Neural cell (in vitro differentiated cells): ENCODE measurements around a stretch of chr3.

- RAMPAGE, long total RNA, result no peak
These were observed 606 bp downstream of the CEP19 start for GRCh38 chr3:196711547-196711741.

DNA sequence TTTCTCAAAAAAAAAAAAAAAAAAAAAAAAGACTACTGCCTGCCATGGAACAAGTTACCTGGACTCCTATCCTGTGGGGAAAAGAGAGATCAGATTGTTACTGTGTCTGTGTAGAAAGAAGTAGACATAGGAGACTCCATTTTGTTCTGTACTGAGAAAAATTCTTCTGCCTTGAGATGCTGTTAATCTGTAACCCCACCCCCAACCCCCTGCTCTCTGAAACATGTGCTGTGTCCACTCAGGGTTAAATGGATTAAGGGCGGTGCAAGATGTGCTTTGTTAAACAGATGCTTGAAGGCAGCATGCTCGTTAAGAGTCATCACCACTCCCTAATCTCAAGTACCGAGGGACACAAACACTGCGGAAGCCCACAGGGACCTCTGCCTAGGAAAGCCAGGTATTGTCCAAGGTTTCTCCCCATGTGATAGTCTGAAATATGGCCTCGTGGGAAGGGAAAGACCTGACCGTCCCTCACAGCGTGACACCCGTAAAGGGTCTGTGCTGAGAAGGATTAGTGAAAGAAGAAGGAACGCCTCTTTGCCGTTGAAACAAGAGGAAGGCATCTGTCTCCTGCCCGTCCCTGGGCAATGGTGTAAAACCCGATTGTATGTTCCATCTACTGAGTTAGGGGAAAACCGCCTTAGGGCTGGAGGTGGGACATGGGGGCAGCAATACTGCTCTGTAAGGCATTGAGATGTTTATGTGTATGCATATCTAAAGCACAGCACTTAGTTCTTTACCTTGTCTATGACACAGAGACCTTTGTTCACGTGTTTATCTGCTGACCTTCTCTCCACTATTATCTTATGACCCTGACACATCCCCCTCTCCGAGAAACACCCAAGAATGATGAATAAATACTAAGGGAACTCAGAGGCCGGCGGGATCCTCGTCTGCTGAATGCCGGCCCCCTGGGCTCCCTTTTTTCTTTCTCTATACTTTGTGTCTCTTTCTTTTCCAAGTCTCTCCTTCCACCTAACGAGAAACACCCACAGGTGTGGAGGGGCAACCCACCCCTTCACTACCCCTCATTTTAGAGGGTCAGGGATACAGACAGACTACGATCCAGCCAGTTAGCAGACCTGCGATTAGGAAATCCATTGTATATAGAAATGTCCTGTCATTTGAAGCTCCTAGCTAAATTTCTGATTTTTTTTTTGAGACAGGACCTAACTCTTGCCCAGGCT, 1.9 kb downstream of the NCBP2AS2 start:
- RAMPAGE, long total RNA, result no peak

DNA sequence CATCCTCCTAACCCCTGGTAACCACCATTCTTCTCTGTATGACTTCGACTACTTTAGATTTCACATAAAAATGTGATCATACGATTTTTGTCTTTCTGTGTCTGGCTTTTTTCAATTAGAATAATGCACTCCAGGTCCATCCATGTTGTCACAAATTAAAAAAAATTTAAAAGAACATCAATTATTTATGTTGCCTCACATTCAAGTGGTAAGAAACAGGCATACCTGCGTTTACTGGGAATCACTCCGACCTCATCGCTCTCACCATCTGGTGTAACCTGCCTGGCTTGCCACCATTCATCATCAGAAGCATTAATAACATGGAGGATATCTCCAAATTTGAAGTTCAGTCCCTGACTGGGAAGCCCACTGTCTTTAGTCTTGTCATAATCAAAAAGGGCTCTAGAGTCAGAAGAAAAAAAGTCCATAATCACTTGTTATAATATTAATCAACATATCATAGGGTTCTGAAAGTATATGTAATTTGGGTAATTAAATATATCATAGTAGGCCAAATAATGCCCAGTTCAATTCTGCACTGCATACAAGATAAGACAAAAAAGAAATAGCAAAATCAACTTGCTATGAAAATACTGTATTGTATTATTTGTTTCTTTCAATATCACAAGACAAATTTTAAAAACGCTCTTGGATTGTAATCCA, 55.9 kb upstream of the MELTF start:
- RAMPAGE, long total RNA, result no peak

DNA sequence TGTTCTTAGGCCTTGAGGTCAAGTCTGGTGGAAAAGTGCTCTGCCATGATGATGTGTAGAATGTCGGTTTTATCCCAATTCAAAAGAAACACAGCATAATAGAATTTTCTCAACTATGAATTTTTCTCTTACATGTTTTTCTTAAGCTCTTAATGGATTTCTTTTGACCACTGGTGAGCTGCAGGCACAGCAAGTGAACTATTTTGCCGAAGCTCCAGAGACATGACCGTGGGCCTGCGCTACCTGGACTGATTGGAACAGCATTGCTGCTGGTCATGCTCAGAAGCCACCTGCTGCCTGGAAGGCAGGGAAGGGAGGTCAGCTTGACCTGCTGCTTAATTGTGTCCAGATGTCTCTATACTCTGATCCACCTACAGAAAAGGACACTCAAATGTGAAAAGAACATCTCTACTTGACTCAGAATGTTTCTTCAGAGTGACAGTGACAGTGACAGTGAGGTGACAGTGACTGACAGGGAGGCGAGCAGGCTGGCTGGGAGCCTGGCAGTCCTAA, 54.5 kb upstream of the DLG1 start:
- RAMPAGE, long total RNA, result no peak

DNA sequence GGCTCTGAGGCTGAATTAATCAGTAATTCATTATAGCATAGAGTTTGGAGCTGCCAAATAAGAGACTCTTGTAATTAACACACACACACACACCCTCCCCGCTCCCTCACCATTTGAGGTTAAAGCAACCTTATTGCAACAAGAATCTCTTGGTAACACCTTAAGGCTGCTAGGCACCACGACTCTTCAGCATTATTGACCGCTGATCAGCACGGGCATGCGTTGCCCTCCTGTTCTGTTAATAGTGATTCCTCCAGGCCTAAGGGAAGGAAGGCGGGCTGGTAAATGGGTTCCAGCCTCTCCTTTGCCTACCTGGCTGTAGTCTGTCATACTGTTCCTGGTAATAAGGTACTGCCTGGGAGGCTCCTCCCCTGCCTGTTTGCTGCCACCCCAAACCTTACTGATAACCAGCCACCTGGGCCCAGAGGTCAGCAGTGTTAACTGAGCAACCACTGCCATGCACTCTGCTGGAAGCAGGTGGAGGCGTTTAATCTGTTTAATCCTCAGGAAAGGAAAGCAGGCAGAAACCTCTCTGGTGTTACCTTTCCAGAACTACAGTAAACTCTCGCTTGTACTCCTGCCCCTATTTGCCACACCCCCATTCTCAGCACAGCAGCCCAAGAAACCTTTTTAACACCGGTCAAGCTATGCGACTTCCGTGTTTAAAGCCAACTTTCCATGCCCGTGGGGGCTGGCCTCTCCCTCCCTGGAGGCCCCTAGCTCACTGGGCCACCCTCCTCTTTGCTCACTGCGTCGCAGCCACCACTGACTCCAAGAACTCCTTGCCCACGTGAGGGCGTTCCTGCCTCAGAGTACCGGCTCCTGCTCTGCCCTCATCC, 8.5 kb downstream of the BDH1 start:
- RAMPAGE, long total RNA, result no peak

DNA sequence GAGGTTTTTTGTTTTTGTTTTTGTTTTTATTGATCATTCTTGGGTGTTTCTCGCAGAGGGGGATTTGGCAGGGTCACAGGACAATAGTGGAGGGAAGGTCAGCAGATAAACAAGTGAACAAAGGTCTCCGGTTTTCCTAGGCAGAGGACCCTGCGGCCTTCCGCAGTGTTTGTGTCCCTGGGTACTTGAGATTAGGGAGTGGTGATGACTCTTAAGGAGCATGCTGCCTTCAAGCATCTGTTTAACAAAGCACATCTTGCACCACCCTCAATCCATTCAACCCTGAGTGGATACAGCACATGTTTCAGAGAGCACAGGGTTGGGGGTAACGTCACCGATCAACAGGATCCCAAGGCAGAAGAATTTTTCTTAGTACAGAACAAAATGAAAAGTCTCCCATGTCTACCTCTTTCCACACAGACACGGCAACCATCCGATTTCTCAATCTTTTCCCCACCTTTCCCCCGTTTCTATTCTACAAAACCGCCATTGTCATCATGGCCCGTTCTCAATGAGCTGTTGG, 5.7 kb downstream of the RUBCN start:
- RAMPAGE, long total RNA, result no peak

DNA sequence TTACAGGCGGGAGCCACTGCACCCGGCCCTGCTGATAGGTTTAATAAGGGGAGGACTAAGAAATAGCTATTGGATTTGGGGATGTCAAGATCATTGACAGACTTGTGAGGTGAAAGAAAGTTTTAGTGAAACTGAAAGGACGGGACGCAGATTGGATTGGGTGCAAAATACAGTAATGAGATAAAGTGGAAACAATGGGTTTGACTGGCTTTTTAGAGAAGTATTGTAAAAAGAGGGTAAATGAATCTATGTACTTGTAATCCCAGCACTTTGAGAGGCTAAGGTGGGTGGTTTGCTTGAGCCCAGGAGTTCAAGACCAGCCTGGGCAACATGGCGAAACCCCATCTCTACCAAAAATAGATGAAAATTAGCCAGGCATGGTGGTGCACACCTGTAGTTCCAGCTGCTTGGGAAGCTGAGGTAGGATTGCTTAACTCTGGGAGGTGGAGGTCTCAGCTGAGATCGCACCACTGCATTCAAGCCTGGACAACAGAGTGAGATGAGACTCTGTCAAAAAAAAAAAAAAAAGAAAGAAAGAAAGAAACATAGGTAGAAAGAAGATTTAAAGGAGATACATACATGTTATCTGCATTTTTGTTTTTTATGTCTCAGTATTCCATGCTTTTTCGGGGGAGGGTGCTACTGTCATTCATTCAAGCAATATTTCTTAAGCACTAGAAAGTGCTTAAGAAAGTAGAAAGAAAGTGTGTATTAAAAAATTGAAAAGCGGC, 54.0 kb downstream of the LRCH3 start:
- RAMPAGE, long total RNA, result no peak

DNA sequence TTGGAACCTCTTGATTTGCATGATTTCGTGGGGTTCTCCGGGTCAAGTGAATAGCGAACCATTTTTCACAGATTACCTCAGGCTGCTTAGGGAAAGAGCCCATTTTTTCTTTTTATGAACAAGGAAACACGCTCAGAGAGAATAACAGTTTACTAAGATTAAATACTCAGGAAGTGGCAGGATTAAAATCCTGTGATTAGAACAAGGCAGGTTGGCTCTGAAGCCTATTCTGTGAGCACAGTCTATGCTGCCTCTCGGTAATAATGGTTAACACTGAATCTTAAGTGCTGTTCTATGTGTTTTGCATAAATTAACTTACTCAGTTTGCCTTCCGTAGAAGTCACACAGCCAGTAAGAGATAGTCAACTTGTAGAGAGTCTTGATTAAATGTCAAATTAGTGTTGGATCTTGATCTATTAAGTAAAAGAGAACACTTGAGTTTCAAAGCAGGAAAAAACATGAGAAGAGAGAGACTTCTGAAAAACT, 59.9 kb downstream of the LRCH3 start:
- RAMPAGE, long total RNA, result no peak

DNA sequence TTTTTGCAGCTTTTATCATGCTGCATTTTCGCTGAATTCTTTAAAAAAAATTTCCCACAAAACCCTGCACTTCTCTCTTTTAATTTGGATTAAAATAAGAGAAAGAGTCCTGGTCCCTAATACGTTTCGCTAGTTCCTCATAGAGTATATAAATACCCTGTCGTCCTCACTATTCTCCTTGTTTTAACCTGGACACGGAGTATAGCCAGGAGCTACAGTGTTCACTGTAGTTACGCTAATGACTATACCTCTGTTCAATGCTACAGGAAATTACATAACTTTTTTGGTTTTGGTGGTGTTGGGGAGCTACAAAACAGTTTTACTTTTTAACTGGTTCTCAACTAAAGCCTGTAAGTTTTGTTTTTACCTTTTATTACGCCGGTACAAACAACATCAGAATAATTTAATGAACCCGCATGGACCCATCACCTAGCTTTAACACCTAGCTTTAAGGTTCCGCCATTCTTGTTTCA, 1.5 kb downstream of the LMLN start:
- RAMPAGE, long total RNA, result no peak